Rectum (tissue), 1 donor: ENCODE measurements around the genes PEX7, IFNGR1, OLIG3 and CCDC28A.

GRCh38 chr6:136789336-136789985 is 2.8 kb downstream of the MAP3K5 start:
- PRO-cap = no peak

- PRO-cap = bidirectional peak, plus-strand start at chr6:136822564, minus-strand start at chr6:136822441
Observed at GRCh38 chr6:136822037-136822651, at the start of gene PEX7. Gene PEX7, plus strand, starts transcription at chr6:136822592.

DNA sequence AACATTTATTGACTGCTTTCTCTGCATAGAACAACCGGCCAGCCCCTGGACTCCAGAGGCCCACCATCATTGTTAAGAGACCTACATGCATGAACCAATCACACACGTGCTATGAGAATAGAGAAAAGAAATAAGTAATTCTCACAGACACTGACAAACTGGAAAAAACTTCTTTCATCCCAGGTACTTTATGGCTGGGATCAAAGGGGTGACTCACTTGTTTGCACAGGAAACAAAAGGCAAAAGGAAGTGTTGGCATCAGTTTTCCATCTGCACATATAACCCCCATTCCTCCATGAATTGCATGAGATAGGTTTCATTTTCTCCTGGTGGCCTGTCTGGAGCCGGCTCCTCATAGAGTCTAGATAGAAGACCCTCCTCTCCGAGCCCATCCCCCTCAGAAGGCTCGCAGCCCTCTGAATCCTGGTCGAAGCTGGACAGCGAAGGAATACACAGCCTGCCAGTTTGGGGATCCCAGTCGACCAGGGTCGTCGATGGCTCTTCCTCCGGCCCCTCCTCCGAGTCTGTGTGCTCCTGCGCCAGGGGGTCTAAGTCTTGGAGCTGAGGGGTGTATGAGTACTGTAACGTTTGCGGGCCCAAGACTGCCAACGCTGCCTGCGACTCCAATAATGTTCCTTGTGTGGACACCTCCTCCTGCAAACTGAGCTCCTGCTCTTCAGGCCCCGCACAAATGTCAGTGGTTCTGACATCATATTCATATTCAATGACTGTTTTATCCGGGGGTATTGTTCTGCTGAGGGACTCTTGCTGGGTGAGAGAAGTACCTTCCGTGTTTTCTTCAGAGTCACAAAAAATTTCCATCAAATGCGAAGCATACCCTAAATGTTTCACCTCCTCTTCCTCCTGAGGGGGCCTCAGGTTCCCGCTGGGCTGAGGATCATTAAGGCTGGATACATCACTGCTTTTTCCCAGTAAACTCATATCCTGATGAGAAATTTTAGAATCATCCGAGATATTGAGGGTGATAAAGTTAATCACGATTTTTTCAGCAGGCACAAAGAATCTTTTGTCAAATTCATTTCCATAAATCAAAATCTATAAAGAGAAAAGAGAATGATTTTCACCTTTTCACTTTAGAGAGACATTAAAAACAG is 43.1 kb downstream of the IL20RA start:
- PRO-cap = no peak

DNA sequence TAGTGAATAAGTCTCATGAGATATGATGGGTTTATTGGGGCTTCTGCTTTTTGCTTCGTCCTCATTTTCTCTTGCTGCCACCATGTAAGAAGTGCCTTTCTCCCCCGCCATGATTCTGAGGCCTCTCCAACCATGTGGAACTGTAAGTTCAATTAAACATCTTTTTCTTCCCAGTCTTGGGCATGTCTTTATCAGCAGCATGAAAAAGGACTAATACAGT is 11.7 kb downstream of the IFNGR1 start:
- PRO-cap = no peak

- PRO-cap = bidirectional peak, plus-strand start at chr6:137219518, minus-strand start at chr6:137219404
Observed at GRCh38 chr6:137219278-137219949, at the start of gene IFNGR1. Gene IFNGR1, minus strand, starts transcription at chr6:137219385.

GRCh38 chr6:137232521-137232997 is 13.4 kb upstream of the IFNGR1 start:
- PRO-cap = no peak

DNA sequence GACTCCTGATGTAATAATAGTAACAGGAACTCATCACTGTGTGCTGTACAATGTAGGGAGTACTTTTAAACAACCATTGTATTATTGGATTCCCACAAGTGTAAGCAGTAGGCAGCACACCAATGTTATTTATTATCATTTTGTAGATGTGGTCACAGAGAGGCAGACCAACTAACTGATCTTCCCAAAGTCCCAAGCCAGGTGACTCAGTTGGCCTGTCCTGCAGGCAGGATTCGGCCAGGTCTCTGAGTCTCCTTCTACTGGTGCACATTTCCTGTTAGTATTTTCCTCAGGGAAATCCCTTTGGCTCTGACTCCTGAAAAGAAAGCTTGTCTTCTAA is 14.5 kb upstream of the IFNGR1 start:
- PRO-cap = no peak

- PRO-cap = no peak
Observed at GRCh38 chr6:137494218-137494482, at the start of gene OLIG3. Gene OLIG3, minus strand, starts transcription at chr6:137494394.

DNA sequence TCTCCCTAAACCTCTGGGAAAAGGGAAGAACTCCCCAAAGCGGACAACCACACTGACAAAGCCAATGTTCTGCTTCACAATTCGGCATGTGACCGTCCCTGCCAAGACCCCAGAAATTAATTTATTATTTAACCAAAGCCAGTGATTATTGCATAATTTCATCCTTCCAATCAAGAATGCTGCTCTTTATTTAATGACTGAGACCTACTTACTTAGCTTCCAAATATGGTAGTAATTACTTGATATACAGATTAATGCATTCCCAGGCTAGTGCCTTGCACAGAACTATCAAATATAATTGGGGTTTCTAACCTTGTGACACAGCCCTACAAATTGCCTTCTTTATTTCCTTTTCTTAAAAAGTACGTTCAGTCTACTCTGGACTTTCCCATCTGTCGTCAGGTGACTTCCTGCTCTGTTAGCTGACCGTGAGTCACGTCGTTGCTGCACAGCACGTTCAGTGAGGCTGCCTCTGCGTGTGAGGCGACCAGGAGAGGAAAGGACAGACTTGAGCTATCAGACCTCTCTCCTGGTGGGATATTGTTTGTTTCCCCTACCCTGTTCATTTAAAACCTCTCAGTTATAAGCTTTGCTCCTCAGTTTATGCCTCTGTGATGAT is 55.8 kb upstream of the TNFAIP3 start:
- PRO-cap = unidirectional peak, plus-strand start at position 477 of the sequence

GRCh38 chr6:137811892-137812278 is 55.2 kb upstream of the TNFAIP3 start:
- PRO-cap = unidirectional peak, minus-strand start at chr6:137811976

DNA sequence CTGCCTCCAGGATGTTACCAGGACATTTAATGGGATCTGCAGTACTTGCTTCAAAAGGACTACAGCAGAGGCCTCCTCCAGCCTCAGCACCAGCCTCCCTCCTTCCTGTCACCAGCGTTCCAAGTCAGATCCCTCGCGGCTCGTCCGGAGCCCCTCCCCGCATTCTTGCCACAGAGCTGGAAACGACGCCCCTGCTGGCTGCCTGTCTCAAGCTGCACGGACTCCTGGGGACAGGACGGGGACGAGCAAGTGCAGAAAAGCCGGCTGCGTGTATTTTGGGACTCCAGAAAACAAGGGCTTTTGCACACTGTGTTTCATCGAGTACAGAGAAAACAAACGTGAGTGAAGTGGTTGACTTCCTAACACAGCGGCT is 11.9 kb downstream of the TNFAIP3 start:
- PRO-cap = no peak

DNA sequence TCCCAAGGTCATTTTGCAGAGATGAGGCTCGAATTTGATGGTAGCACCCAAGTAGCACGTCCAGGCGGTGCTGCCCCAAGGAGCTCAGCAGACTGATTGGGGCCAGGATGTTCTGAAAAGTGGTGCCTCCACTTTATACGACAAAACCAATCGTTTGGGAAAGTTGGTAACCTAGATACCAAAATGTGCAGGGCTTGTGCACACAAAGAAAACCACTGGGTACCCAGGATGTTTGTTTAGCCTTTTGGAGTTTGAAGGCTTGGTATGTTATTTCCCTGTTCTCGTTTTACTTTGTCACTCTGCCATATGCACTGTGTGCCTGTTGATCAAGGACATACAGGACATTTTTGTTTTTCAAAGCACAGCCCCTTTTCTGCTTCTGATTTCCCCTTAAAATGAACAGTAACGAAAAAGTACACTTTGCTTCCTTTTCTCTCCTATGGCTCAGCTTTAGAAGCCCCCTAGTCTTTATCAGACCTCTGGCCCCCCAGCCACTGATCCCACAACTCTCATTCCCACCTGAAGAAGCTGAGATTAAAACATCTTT is 40.8 kb upstream of the PBOV1 start:
- PRO-cap = no peak

- PRO-cap = no peak
Observed at GRCh38 chr6:138415850-138416233, 11.8 kb downstream of the HEBP2 start.

GRCh38 chr6:138503964-138504626 is 4.8 kb upstream of the NHSL1 start:
- PRO-cap = no peak

DNA sequence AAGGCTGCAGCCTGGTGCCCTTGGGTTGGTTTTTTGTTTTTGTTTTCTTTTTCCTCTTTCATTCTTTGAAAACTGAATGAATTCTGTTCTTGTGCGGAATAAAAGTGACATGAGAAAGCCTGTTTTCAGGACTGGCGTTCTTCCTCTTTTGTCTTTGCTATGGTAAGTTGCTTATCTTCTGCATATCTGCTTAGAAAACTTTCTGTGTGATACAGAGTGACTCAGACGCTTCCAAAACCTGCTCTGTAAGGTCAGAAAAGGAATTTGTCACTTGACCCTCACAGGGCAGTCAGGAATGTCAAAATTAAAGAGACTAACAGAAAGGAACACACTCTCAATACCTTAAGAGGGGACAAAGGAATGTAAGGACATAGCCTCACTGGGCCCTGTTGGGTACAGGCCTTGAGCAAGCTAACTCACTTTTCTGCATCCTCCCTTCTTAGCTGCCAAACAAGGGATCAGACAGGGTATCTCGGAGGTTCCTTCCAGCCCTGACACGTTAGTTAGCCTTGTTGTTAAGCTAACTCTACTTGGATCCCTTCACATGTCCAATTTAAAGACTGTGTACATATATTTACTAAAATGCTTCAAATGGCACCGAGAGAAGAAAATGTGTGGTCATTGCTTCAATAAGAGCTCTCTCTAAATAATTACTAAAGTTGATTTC is 56.4 kb upstream of the NHSL1 start:
- PRO-cap = no peak

DNA sequence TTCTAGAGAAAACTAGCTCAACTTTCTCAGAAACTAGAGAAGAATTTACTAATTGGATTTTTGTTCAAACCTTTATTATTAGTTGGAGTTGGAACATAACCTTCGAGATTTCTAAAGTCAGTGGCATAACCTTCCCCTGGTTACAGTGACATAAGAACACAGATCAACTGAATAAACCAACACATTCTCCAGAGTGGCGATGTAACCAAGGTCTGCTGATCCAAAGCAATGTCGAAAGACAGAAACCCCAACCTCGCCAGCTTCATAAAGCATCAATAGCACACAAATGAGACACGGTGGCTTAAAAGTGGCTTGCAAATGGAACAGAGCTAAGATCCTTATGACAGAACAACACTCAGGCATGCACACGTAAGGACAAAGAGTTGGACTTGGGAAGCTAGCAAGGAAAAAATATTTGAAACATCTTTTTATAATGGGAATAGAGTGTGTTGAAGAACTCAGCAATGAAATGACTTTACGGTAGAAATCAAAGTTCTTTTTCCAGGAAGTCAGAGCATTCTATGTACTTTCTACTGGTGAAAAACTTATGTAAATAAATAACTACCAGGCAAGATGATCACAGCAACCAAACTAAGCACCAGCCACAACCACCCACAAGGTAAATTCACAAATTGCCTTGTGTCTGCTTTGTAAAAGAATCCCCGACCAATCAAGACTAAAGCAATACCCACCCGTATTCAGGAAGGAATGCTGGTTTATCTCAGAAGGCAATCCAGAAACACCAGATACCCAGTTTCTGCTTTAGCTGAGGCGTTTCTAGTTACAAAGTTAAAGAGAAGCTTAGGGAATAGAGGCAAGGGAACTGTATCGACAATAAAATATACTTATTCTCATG is 61.0 kb upstream of the NHSL1 start:
- PRO-cap = bidirectional peak, plus-strand start at position 724 of the sequence, minus-strand start at position 593 of the sequence; unidirectional peak, plus-strand start at position 724 of the sequence

DNA sequence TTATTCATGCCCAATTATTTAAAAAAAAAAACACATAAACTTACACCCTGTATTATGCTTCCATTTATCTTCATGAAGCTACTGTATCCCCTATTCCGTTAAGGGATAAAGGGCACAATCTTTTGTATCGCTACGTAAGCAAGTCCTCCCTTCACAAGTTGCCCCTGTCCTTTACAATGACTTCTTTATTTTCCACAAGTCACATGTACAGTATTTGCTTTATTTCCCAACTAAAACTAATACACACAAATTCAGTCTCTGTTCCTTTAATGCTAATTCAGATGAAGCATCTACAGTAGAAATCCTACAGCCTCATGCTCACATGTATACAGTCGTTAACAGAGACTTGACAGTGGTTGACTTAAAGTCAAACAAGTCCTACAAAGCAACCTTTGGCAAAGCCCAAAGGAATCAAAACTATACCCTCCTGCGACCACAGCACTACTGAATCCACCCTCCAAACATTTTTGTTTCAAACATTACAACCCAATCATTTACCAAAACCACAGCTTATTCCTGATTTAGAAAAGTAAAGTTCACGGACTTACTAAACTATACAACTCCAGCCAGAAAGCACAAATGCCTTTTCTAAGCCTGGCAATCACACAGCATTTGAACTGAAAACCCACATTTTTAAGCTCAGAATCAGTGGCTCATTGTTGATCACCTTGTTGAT is 70.7 kb upstream of the NHSL1 start:
- PRO-cap = no peak

DNA sequence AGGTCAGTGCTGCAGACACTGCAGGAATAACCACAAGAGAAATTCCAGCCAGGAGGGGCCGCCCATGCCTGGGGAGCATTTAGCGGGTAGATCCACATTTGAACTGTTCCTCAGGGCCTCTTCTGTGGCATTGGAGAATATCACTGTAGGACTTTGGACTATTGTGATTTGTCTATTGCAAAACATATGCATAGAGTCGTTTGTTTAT is 49.5 kb upstream of the CCDC28A start:
- PRO-cap = no peak

DNA sequence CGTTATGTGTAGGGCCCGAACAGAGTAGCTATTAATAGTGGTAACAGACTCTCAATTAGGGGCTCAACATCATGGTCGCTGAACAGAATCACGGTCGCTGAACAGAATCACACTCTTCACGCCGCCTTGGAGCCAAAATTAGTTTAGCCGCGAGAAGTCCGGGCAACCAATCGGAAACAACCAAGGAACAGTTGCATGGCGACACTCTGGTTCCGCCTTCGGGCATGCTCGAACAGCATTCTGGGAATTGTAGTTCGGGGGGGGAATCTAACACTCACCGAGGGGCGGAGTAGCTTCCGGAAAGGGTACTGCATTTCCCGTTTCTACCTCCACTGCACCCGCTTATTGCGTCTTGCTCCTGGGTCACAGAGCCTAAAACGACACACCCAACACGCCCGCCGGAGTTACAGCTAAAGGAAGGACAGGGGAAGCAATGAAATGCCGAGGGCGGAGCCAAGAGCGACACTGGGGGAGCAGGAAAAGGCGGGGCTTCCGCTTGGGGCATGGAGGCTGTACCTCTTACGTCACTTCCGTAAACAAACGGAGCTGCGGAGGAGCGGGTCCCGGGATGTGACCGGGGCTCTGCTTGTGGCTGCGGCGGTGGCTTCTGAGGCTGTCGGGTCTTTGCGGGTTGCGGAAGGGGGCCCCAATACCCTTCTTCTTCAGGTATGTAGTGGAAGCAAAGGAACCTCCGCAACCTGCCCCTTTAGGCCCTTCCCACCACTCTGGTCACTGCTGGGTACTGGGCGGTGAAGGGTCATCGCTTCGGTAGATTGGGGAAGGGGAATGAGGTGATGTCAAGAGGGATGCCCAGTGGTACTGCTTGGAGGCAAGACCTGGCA is at the start of gene CCDC28A:
Gene CCDC28A, plus strand, starts transcription at position 533 of the 842 bp plus-strand sequence.
- PRO-cap = bidirectional peak, plus-strand start at position 539 of the sequence, minus-strand start at position 467 of the sequence

GRCh38 chr6:138912577-138913198 is 75.4 kb downstream of the REPS1 start:
- PRO-cap = no peak